NT2/D1 (cell line): ENCODE results near the gene ZNF287.

GRCh38 chr17:14302409-14303281, 1.8 kb downstream of the HS3ST3B1 start:
- RRBS, 2 experiments: 2 to 3% methylated on average over 42 to 49 of the region's 75 CpGs

DNA sequence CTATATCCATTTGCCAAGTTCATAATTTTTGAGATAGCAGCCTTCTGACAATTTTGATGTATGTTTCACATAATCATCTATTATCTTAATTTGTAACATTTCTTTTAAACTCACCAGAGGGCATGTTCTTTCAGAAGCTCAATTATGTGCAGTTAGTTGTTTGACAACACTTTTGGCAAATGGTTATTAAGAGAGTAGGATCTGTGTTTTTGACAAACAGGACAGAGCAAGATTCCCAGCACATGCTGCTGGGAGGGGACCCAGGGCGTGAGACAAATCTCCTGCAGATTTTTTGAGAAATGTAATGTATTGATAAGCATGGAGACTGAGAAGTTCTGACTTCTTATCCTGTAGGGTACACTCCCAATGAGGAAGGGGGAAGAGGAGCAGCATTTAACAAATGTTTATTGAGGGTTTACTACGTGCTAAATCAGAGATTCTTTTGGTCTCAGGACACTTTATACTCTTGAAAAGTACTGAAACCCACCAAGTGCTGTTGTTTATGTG, 73.8 kb downstream of the HS3ST3B1 start:
- RRBS, 2 experiments: no CpG with 5 or more reads among the region's 2 CpGs

DNA sequence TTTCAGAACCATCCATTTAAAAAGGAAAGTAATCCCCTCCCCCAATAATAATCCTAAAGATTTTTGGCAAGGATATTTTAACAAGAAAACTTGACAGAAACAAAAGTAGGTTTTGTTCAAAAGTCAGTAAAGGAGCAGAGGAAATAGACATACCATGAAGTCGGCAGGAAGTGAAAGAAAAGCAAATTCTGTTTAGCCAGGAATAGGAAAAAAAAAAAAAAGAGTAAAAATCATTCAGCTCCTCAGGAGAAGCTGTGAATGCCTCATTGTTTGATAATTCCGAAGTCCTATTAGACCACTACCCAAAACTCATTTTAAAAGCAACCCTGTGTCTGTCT, 35.1 kb downstream of the TEKT3 start:
- RRBS, 2 experiments: no CpG with 5 or more reads among the region's 2 CpGs

DNA sequence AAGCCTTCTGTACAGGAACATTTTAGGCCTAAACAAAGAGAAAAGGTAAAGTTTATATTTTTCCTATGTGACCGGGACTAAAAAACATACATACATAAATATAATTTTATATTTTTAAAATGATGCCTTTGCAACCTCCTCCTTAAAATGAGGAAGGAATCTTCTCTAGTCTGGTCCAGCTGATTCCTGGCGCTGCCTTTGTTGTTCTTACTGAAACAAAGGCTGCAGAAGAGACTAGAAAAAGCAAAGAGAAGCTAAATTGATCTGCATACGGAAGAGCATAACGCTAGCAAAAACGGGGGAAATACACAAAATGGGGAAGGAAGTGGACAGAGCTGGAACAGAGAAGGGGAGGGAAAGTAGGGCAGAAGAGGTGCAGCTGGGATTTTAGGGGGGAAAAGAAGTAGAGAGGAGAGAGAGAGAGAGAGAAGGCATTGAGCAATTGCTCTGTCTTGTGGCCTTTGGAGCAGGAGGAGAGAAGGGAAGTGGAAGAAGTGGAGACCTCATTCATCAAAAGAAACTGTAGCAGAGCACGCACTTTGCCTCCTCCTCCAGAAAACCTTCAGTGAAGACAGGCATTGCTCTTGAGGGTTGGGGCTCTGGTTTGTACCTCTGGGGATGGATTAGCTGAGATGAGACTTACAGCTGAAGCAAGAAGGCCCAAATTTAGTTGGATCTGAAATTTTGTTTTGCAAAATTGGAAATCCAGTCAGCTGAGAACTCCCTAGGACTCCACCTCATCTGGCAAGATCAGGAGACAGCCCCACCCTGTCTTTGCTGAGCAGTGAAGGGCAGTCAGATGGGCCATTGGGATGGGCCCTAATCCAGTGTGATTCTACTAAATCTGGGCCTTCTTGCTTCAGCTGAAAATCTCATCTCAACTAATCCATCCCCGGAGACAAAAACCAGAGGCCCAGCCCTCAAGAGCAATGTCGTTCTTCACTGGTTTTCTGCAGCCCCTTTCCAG, 55.9 kb downstream of the CDRT4 start:
- RRBS, 2 experiments: no CpG with 5 or more reads among the region's 8 CpGs

- RRBS, 2 experiments: no CpG with 5 or more reads among the region's 15 CpGs
Measured at GRCh38 chr17:15430807-15431663, 36.4 kb downstream of the CDRT4 start.

- RRBS, 2 experiments: no CpG with 5 or more reads among the region's 5 CpGs
Measured at GRCh38 chr17:15437200-15437866, 30.1 kb downstream of the CDRT4 start.

GRCh38 chr17:15475313-15476242, 8.2 kb upstream of the CDRT4 start:
- RRBS, 2 experiments: no CpG with 5 or more reads among the region's 9 CpGs

GRCh38 chr17:15496867-15497332, 29.5 kb upstream of the CDRT4 start:
- RRBS, 2 experiments: no CpG with 5 or more reads among the region's 6 CpGs

DNA sequence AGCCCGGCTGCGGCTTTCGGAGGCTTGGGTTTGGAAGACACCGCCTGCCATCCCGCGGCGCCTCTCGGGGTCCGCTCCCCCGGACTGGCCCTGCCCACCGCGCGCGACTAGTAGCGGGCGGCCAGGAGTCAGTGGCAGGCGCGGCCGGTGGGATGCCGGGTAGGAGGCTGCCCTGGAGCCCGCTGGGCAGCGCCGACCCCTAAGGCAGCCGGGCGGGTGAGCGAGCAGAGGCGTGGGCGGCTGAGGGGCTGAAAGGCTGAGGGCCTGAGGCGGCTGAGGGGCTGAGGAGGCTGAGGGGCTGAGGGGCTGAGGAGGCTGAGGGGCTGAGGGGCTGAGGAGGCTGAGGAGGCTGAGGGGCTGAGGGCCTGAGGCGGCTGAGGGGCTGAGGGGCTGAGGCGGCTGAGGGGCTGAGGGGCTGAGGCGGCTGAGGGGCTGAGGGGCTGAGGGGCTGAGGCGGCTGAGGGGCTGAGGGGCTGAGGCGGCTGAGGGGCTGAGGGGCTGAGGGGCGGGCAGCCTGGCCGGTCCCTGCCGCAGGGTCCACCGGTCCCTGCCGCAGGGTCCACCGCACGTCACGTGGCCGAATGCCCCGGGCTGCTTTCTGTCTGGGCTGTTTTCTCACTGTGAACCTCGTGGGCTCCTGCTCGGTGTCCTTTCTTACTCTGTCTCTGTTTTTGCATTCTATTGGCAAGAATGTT, 17.7 kb downstream of the TBC1D26 start:
- RRBS, 2 experiments: 94 to 97% methylated on average over 7 of the region's 46 CpGs

DNA sequence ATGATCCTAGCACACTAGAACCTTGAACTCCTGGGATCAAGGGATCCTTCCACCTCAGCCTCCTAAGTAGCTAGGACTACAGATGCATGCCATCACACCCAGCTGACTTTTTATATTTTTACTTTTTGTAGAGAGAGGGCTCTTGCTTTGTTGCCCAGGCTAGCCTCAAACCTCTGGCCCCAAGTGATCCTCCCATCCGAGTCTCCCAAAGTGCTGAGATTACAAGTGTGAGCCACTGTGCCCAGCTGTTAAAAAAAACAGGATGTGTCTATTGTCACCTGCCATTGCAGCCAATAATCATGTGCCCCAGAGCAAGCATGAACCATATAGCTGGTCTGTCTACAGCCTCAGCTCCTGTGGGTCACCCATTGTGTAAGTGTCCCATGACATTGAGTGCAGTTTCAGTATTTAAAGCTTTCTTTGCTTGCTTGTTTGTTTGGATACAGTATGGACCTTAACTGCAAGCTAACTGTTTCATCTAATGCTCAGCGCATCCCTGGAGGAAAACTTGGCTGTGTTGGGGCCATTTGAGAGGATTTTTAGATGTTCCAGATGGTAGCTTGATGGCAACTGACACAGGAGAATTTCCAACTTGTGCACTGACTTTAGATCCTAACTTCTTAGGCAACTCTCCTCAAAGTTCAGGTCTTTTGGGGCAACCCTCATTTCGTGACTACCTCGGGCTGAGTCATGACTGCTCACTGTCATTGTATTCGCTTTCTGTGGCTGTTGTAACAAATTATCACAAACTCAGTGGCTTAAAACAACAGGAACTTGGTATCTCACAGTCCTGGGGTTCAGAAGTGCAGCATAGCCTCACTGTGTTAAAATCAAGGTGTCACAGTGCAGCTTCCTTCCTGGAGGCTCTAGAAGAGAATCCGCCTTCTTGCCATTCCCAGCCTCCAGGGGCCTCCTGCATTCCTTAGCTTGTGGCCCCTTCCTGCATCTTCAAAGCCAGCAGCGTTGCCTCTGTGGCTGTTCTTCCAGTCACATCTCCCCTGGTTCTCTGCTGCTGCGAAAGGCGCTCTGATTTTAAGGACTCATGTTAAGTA, 30.3 kb upstream of the ADORA2B start:
- RRBS, 2 experiments: no CpG with 5 or more reads among the region's 9 CpGs

GRCh38 chr17:16032145-16032969, 32.7 kb downstream of the TTC19 start:
- RRBS, 2 experiments: no CpG with 5 or more reads among the region's 10 CpGs

DNA sequence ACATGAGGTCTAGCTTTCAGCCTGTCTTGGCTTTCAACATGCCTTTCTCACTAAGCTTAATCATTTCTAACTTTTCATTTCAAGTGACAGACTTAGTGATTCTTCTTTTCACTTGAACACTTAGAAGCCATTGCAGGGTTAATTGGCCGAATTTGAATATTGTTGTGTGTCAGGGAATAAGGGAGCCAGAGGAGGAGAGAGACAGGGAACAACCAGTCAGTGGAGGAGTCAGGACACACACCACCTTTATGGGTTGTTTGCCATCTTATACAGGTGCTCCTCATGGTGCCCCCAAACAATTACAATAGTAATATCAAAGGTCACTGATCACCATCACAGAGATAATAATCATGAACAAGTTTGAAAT, 37.3 kb downstream of the TTC19 start:
- RRBS, 2 experiments: no CpG with 5 or more reads among the region's 1 CpG

- RRBS, 2 experiments: no CpG with 5 or more reads among the region's 7 CpGs
Measured at GRCh38 chr17:16064343-16064674, 64.7 kb downstream of the TTC19 start.

DNA sequence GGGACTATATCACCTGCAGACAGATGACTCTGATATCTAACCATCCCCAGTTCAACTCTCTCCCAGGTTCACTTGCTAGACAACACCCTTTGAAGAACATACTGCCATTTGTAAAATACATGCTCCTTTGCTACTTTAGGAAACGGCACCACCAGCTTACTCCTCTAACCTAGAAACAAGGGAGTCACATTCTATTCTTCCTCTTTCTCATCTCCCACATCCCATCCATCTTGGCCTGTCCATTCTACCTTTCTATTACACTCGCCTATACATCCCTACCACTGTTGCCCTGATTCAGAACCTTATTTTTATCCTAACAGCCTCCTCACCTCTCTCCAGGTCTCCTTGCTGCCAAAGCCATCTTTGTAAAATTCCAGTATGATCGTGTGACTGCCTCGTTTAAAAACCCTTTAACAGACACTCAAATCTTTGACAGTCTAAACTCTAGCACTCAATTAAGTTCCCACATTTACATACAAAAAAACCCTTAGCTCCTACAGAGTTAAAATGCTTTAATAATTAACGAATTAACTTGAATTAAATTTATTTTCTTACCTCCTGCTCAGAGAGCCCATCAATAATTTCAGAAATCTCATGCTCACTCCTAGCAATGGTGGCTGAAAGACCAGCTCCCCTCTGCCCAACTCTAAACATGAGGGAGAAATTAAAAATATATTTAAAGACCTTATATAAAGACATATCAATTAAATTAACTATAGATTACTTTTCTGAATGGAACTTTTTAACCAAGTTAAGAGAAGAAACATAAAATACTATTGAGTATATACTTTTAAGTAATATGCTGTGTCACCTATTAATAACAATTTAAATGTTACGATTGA, 72.1 kb downstream of the NCOR1 start:
- RRBS, 2 experiments: no CpG with 5 or more reads among the region's 6 CpGs

- RRBS, 2 experiments: no CpG with 5 or more reads among the region's 10 CpGs
Measured at GRCh38 chr17:16434541-16435014, 19.2 kb downstream of the TRPV2 start.

GRCh38 chr17:16507940-16508641, 16.1 kb upstream of the LRRC75A start:
- RRBS, 2 experiments: no CpG with 5 or more reads among the region's 8 CpGs

DNA sequence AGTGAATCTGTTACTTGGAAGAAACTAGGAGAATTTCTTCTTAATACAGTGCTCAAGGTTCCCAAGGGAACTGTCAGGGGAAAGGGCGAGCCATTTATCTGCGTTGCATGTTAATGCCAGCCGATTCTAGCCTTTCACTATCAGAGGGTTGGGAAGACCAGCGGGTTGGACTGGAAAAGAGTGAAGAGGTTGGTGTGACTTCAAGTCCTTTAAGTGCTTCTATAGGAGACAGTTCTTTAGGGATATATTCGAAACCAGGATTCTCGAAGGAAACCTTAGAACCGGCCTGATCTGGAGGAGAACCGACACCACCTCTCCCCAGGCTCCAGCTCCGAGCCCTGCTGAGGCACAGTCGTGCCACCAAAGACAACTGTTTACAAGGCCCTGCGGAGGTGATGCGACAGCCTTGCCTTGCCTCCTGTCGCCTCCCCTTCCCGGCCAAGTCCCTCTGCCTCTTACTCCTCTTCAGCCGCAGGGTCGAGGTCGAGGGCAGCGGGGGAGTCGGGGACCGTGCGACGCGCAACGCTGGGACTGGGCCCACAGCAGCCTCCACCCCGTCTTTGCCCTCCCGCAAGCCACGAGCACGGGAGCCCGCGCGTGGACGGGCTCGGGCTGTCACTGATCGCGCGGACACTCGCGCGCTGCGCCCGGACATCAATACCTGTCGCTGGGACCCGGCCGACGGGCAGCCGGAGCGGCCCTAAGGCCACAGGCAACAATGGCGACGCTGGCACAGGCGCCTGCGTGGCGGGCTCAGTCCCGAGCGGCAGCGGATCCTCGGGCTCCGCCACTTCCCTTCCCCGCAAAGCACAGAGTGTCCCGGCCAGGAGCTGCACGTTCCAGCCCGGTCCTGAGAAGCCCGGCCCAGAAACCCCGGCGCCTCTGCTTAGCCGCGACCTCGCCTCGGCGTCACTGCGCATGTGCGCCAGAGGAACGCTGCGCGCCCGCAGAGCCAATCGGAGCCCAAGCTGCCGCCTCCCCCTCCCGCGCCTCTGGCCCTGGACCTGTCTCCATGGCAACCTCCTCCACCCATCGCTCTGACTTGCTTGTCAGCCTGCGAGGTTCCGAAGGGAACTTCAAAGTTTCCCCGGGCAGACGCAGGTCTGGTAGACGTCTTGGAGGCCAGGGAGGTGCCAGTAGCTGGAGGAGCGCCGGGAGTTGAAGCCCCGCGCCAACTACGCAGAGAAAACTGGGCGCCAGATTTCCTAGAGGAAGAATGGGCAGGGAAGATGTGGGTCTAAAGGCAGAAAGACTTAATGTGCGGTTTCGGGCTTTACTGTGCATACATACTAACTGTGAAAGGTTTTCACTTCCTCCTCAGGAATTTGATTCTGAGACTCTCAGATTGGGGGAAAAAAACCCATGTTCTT, at the start of gene ZNF287:
Gene ZNF287 (minus strand): TSS at position 914 of the 1,370 bp plus-strand sequence.
- RRBS, 2 experiments: 3 to 7% methylated on average over 5 of the region's 93 CpGs

- RRBS, 2 experiments: no CpG with 5 or more reads among the region's 4 CpGs
Measured at GRCh38 chr17:16989360-16989592, 17.4 kb upstream of the TNFRSF13B start.

- RRBS, 2 experiments: no CpG with 5 or more reads among the region's 8 CpGs
Measured at GRCh38 chr17:17025569-17026211, 16.6 kb upstream of the MPRIP start.

GRCh38 chr17:17027638-17028606, 14.3 kb upstream of the MPRIP start:
- RRBS, 2 experiments: no CpG with 5 or more reads among the region's 16 CpGs